ENCODE data around the gene DDAH1.

- PRO-cap: no peak
- RAMPAGE, long total RNA, 4 experiments: no peak in any of the 4 experiments
Observed at GRCh38 chr1:78082223-78082818, 36.6 kb downstream of the GIPC2 start.

DNA sequence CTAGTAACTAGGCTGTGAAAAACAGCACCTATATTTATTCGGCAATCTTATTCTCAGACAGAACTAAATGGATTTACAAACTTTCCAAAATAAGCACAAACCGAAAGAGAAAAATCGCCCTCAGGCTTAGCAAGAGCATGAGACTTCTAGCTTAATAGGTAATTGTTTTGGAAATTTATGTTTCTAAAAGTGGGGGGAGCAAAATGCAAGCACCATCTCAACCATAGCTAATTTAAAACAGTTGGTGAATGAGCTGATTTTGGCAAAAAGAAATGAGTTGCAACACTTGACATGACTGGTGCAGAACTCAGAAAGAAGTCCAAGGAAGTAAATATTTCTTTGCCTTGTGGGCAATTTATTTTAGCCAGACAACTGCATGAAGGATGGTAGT lies 71.5 kb upstream of the PTGFR start:
- PRO-cap: unidirectional peak, minus-strand start at position 113 of the sequence
- RAMPAGE, long total RNA, 4 experiments: no peak in any of the 4 experiments

DNA sequence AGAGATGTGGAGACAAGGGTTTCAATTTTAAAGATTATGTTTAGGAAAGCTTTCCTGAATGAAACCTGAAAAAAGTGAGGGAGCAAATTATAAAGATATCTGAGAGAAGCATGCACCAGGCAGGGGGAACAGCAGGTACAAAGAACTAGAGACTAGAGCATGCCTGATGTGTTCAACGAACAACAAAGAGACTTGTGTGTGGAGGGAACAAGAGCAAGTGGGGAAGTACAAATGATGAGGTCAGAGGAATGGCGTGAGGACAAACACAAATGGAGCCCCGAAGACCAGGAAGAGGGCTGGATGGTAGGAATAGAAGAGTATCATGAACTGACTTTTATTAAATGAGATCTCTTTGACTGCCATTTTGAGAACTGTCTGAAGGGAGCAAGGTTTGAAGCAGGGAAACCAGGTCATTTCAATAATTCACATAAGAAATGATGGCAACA lies 993.8 kb upstream of the ADGRL2 start:
- PRO-cap: no peak
- RAMPAGE, long total RNA, 4 experiments: no peak in any of the 4 experiments

DNA sequence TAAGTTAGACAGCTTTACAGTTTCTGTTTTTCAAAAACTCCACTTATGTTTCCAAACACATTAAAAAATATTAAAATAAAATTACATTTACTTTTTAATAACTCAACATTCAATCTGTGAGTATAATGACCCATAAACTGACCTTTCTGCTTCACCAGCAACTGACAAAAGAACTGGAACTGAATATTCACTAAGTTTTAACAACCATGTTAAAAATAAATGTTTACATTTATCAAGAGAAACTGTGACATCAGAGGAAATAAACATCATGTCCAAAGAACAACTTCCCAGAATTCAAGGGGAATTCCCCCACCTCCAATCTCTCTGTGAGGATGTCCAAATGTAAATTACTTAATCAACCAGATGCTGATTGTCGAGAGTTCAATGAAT lies 365.7 kb upstream of the ADGRL2 start:
- PRO-cap: no peak
- RAMPAGE, long total RNA, 4 experiments: no peak in any of the 4 experiments

GRCh38 chr1:81702896-81703681 lies 97.6 kb upstream of the ADGRL2 start:
- PRO-cap: no peak
- RAMPAGE, long total RNA, 4 experiments: no peak in any of the 4 experiments

DNA sequence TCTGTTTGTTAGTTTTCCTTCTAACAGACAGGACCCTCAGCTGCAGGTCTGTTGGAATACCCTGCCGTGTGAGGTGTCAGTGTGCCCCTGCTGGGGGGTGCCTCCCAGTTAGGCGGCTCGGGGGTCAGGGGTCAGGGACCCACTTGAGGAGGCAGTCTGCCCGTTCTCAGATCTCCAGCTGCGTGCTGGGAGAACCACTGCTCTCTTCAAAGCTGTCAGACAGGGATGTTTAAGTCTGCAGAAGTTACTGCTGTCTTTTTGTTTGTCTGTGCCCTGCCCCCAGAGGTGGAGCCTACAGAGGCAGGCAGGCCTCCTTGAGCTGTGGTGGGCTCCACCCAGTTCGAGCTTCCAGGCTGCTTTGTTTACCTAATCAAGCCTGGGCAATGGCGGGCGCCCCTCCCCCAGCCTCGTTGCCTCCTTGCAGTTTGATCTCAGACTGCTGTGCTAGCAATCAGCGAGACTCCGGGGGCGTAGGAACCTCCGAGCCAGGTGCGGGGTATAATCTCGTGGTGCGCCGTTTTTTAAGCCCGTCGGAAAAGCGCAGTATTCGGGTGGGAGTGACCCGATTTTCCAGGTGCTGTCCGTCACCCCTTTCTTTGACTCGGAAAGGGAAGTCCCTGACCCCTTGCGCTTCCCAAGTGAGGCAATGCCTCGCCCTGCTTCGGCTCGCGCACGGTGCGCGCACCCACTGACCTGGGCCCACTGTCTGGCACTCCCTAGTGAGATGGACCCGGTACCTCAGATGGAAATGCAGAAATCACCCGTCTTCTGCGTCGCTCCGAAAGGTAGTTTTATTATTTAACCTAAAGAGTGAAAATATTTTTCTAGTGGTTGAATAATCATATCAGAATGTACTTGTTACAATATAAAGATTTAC lies 335.6 kb downstream of the ADGRL2 start:
- PRO-cap: no peak
- RAMPAGE, long total RNA, 4 experiments: no peak in any of the 4 experiments

- PRO-cap: no peak
- RAMPAGE, long total RNA, 4 experiments: no peak in any of the 4 experiments
Observed at GRCh38 chr1:83692968-83693691, 305.8 kb downstream of the TTLL7 start.

DNA sequence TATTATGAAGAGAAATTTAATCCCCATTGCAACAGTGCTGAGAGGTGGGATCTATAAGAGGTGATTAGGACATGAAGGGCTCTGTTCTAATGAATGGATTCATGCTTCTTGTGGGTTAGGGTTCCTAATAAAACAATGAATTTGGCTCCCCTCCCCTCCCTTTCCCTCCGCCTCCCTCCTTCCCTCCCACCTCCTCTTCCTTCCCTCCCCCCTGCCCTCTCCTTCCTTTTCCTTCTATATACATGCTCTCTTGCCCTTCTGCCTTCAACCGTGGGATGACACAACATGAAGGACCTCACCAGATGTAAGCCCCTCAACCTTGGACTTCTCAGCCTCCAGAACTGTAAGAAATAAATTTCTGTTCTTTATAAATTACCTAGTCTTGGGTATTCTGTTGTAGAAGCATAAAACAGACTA lies 26.8 kb upstream of the SAMD13 start:
- PRO-cap: no peak
- RAMPAGE, long total RNA, 4 experiments: no peak in any of the 4 experiments

- PRO-cap: bidirectional peak, plus-strand start at chr1:84299567, minus-strand start at chr1:84299486
- RAMPAGE, long total RNA, 4 experiments: start-site peak on the plus strand in 1 of 4 experiments, at chr1:84299565-84299644 at its widest, 10 reads per replicate
Observed at GRCh38 chr1:84299446-84299738, 2.1 kb upstream of the SAMD13 start.

- PRO-cap: no peak
- RAMPAGE, long total RNA, 4 experiments: no peak in any of the 4 experiments
Observed at GRCh38 chr1:84433631-84434176, 35.4 kb downstream of the DNASE2B start.

DNA sequence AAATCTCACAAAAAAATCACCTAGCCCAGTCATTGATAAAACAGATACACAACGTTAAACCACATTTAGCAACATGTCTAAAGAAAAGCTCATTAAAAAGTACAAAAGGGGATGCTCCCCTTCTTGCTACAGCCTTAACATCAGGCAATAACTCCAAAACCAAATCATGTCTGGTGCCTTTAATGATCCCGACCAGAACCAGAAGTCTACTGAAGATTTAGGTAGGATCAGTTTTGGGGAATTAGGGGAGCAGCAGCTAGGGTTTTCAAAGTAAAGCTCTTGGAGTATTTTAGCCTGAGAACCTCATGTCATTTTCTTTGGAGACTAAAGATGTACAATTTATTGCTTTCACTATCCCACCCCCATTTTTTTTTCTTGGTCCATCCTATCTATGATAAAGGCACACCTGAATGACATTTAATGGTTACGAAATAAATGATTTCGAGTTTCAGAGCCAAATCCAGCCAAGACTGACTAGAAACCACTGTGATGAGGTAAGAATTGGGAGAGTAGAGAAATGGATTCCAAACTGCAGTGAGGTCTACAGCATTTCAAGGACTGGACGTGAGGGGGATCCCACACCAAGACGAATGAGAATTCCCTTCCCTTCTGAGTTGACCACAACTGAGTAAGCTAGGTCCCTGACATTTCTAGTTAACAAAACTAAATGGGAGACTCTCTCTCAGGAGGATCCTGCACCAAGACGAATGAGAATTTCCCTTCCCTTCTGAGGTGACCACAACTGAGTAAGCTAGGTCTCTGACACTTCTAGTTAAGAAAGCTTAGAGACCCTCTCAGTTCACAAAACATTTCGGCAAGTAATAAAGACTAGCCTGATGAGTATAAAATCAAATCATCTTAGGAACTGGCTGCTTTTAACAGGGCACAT lies 1.8 kb upstream of the SPATA1 start:
- PRO-cap: no peak
- RAMPAGE, long total RNA, 4 experiments: no peak in any of the 4 experiments

GRCh38 chr1:84603858-84604453 lies 29.7 kb upstream of the CTBS start:
- PRO-cap: no peak
- RAMPAGE, long total RNA, 4 experiments: no peak in any of the 4 experiments

DNA sequence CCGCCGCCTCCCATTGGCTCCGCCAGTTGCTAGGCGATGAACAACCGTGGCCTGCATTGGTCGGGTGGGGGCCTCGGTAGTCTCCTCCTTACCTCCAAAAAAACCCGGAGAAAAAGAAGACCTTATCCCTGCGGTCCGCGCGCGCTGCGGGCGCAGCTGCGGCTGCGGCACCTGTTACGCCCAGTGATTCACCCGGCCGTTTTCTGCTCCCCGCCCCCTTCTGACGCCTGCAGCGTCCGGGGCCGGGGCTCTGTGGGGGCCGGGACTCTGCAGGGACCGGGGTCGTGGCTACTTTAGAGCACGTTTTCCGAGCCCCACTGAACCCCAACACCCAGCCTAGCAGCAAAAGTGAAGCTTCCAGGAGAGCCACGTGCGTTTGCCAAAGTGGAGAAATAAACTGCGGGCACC lies 325 bp upstream of the SSX2IP start:
- PRO-cap: bidirectional peak, plus-strand start at position 125 of the sequence, minus-strand start outside the sequence
- RAMPAGE, long total RNA, 4 experiments: no peak in any of the 4 experiments

DNA sequence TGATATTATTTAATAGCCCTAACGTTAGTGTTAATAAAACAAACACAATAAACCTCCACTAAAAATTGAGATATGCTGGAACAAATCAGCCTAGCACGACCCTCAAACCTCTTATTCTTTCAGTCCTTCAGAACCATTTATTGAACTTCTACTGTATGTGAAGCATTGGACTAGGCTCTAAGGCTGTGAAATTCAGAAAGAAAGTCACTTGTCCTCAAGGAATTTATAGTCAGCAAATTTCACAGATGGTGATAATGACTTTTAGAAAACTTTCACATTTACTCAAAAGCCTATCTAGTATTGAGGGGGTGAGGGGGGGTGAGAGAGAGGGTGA lies 66.1 kb upstream of the SSX2IP start:
- PRO-cap: no peak
- RAMPAGE, long total RNA, 4 experiments: no peak in any of the 4 experiments

- PRO-cap: no peak
- RAMPAGE, long total RNA, 4 experiments: no peak in any of the 4 experiments
Observed at GRCh38 chr1:85062452-85062736, 267 bp downstream of the DNAI3 start.

DNA sequence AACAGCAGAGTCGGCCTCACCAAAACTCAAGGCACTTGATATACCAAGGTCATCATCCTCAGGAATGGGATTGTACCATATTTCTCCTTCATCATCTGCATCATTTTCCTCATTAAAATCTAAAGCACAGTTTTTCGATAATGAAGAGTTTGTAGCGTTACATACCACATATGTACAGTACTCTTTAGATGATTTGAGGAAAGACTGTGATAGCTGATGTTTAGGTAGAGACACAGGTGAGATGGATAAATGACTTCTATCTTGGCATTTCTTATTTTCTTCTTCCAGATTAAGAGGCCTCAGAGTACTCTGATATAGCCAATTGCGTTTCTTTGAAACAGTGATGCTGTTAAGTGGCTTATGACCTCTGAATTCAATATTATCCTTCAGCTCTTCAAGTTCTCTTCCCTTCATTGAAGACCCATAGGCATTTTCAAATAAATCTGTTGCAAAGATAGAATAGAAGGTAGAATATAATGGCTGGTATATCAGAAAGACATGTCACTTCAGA lies 10.5 kb downstream of the SYDE2 start:
- PRO-cap: no peak
- RAMPAGE, long total RNA, 4 experiments: no peak in any of the 4 experiments

- PRO-cap: no peak
- RAMPAGE, long total RNA, 4 experiments: no peak in any of the 4 experiments
Observed at GRCh38 chr1:85273550-85274260, 2.7 kb downstream of the BCL10 start.

GRCh38 chr1:85279480-85280053 lies 3.1 kb upstream of the BCL10 start:
- PRO-cap: no peak
- RAMPAGE, long total RNA, 4 experiments: no peak in any of the 4 experiments

GRCh38 chr1:85320032-85320277 lies 43.5 kb upstream of the BCL10 start:
- PRO-cap: no peak
- RAMPAGE, long total RNA, 4 experiments: no peak in any of the 4 experiments

DNA sequence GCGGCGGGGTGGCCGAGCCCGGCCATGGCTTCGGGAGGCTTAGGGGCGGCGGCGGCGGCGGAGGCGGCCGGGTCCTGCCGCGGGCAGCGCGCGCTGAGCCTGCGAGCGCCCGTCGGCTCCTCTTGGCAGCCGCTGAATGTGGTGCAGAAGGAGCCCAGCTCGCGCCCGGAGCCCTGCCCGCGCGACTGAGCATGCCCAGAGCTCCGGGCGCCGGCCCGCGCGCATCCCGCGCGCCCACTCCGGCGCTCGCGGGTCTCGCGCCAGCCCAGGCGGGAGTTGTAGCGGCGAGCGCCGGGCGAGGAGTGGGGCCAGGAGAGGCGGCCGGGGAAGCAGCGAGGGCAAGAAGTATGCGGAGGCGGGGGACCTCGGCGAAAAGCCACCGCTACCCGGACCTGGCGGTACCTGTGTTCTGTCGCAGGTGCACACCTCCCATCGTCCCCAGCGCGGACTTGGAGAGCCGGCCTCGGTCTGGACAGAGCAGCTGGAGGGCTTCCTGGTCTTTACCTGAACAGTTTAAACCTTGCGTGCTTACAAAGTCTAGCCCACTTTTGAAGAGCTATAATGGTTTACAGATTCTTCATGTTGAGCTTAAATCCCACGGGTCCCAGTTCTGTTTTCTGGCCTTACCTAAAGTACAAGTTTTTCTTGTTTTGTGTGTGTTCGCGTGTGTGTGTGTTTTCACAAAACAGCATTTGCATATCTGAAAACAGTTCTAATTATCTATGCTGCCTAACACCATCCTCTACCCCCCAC lies at the start of gene DDAH1:
Gene DDAH1 (minus strand): TSS at position 140 of the 753 bp plus-strand sequence.
- PRO-cap: bidirectional peak, plus-strand start at position 198 of the sequence, minus-strand start at position 134 of the sequence
- RAMPAGE, long total RNA, 4 experiments: no peak in any of the 4 experiments

All from Peyer's patch (tissue), 4 donors.